ENCODE results near the genes NID2, PTGDR and GPR137C.

DNA sequence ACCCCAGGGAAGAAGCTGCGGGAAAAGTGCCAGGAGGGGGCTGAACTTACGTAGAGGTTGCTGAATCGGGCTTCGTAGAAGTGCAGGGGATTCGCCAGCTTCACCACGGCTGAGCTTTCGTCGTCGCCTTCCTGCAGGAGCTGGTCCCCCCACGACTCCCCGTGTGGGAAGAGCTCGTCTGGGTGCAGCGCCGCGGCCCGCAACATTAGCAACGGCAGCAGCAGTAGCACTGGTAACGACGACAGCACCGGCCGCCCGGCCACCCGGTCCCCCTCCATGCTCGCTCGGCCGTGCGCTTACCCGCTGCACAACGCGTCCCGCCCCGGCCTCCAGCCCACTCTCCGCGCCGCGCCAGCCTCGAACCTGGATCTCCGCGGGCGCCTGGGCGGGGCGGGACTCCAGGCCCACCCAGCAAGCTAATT lies at the start of gene NID2:
Gene NID2 (minus strand): TSS at position 343 of the 422 bp plus-strand sequence.
- PRO-cap, 4 experiments: peak in 4 of 4 experiments; most common minus-strand start position 340 of the sequence (in 4)
- RAMPAGE, long total RNA, 2 experiments: start-site peak on the minus strand in 1 of 2 experiments, centred at position 284 of the sequence, 32 reads per replicate

DNA sequence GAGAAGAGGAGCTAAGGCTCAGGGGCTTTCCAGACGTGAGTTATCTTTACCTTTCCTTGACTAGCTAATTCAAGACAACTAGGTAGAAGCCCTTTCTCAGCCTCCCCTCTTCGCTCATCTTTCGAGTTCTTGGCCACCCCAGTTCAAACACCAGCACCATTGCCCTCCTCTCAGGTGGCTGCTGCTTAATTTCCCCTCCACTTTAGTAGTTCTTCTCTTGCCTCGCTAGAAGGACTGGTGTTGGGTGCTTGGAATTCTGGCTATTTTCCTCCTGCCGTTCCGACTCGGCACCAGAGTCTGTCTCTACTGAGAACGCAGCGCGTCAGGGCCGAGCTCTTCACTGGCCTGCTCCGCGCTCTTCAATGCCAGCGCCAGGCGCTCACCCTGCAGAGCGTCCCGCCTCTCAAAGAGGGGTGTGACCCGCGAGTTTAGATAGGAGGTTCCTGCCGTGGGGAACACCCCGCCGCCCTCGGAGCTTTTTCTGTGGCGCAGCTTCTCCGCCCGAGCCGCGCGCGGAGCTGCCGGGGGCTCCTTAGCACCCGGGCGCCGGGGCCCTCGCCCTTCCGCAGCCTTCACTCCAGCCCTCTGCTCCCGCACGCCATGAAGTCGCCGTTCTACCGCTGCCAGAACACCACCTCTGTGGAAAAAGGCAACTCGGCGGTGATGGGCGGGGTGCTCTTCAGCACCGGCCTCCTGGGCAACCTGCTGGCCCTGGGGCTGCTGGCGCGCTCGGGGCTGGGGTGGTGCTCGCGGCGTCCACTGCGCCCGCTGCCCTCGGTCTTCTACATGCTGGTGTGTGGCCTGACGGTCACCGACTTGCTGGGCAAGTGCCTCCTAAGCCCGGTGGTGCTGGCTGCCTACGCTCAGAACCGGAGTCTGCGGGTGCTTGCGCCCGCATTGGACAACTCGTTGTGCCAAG lies at the start of gene PTGDR:
Gene PTGDR (plus strand): TSS at position 484 of the 919 bp plus-strand sequence.
- PRO-cap, 4 experiments: peak in 4 of 4 experiments; most common plus-strand start position 504 of the sequence (in 3); most common minus-strand start position 364 of the sequence (in 4)
- RAMPAGE, long total RNA, 2 experiments: no peak in any of the 2 experiments

- PRO-cap, 4 experiments: no peak in any of the 4 experiments
- RAMPAGE, long total RNA, 2 experiments: no peak in any of the 2 experiments
Measured at GRCh38 chr14:52268134-52269103, 921 bp downstream of the PTGDR start.

- PRO-cap, 4 experiments: peak in 4 of 4 experiments; most common plus-strand start chr14:52552897 (in 3); most common minus-strand start chr14:52553569 (in 1)
- RAMPAGE, long total RNA, 2 experiments: no peak in any of the 2 experiments
Measured at GRCh38 chr14:52552605-52553809, at the start of gene GPR137C. TSS of gene GPR137C (plus strand) at chr14:52552836.

GRCh38 chr14:52553810-52554160 lies 1.1 kb downstream of the GPR137C start:
- PRO-cap, 4 experiments: peak in 4 of 4 experiments; most common minus-strand start chr14:52553961 (in 4)
- RAMPAGE, long total RNA, 2 experiments: no peak in any of the 2 experiments

DNA sequence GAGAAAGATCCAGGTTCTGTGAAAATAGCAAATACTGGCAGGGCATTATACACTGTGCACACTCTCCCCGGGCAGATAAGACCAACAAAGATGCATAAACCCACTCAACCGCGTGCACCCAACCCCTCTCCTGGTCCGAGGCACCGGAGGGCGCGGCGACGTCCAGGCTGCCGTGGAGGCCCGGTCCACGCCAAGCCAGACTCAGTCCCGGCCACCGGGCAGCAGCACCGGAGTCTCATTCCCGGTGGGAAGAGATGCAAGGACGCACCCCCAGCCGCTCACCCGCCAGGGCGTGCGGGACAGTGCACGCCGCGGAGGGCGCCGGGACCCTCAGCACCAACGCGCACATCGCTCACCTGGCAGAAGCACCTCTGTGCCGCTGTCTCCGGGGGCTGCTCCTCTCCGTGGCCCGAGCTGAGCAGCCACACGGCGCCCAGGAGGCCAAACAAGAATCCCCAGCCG lies 315 bp downstream of the ERO1A start:
- PRO-cap, 4 experiments: peak in 2 of 4 experiments; most common plus-strand start position 238 of the sequence (in 1); most common minus-strand start position 206 of the sequence (in 1)
- RAMPAGE, long total RNA, 2 experiments: no peak in any of the 2 experiments

GRCh38 chr14:52729525-52730072 lies 367 bp upstream of the STYX start:
- PRO-cap, 4 experiments: peak in 4 of 4 experiments; most common minus-strand start chr14:52729962 (in 2)
- RAMPAGE, long total RNA, 2 experiments: no peak in any of the 2 experiments

DNA sequence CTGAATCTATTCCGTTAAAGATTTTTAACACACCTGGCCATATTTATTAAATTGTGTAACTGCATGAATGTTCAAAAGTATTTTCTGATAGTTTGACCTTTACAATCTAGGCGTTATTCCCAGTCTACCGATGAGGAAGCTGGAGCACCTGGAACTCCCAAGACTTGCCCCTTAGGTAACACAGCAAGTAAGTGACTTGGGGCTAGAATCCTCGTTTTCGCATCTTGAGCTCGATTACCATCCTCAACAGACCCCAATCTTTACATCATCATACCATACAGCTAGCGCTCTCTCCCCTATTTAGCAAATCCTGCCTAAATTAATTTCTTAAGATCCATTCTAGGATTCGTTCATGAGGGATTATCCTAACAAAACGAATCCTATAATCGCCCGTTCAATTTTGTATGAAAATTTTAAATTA lies 990 bp downstream of the GNPNAT1 start:
- PRO-cap, 4 experiments: no peak in any of the 4 experiments
- RAMPAGE, long total RNA, 2 experiments: no peak in any of the 2 experiments

GRCh38 chr14:52877674-52878131 lies 73.1 kb downstream of the FERMT2 start:
- PRO-cap, 4 experiments: no peak in any of the 4 experiments
- RAMPAGE, long total RNA, 2 experiments: no peak in any of the 2 experiments

DNA sequence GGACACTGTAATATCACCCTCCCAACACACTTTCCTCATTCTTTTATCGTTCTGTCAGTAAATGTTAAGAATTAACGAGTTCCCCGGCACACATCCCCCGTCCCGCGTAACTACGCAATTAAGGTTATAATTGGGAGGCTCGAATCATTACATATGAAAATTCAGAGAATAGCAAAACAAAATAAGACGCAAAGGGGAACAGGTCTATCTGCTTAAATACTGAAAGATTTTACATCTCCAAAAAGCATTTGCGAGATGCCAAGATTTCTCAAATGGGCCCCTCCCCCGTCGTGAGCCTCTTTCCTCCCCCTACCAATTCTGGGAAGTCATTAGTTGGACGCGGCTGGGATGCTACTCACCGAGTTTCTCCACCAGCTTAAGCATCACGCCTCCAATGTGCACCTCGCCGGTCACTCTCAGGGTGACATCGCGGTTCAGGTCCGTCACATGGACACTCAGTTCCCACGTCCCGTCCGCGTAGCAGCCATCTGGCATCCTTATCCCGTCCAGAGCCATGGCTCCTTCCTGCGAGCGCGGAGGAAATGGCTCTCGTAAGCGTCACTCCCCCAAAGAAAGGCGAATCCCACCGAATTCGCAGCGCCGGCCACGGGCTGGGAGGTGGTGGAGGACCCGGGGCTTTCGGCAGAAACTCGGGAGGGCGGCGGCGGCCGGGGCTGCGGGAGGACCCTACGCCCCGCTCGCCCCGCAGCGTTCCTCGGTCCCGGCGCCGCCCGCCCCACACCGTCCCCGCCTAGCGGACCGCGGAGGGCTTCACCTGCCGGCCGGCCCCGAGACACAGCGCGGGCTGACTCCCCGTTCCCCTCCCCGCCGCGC lies 580 bp downstream of the FERMT2 start:
- PRO-cap, 4 experiments: peak in 4 of 4 experiments; most common plus-strand start position 329 of the sequence (in 3); most common minus-strand start position 418 of the sequence (in 3)
- RAMPAGE, long total RNA, 2 experiments: no peak in any of the 2 experiments

- PRO-cap, 4 experiments: peak in 3 of 4 experiments; most common plus-strand start chr14:53042707 (in 1); most common minus-strand start chr14:53042633 (in 3)
- RAMPAGE, long total RNA, 2 experiments: no peak in any of the 2 experiments
Measured at GRCh38 chr14:53042340-53043098, 91.7 kb upstream of the FERMT2 start.

GRCh38 chr14:53850655-53851119 lies 105.9 kb downstream of the BMP4 start:
- PRO-cap, 4 experiments: no peak in any of the 4 experiments
- RAMPAGE, long total RNA, 2 experiments: start-site peak on the minus strand in 1 of 2 experiments, at chr14:53850767-53850887 at its widest, 26 reads per replicate

DNA sequence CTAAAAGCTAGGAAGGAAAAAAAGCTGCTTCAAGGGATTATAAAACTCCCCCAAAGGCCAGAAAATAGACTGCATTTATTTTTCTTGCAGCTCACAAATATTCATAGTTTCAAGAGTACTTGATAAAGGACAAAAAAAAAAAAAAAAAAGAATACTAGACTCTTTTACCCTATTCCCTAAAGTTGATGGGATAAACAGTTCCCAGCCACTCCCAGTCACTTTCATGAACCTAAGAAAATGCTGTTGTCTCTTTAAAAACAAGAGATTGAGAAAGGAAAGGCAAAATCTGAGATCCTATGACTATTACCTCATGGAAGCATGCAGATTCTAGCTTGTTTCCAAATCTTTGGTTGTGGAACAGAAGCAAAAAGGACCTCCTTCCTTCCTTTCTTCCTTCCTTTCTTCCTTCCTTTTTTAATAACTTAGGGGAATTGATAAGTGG lies 128.8 kb upstream of the BMP4 start:
- PRO-cap, 4 experiments: no peak in any of the 4 experiments
- RAMPAGE, long total RNA, 2 experiments: no peak in any of the 2 experiments

DNA sequence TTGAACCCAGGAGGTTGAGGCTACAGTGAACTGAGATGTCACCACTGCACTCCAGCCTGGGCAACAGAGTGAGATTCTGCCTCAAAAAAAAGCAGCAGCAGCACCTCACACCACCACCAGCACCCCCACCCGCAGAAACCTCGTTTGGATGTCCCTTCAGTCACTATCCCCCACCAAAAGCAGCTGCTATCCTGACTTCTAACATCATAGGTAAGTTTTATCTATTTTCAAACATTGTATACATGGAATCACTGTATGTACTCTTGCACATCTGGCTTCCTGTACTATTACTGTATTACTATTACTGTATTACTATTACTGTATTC lies 85.4 kb upstream of the CDKN3 start:
- PRO-cap, 4 experiments: peak in 2 of 4 experiments; most common minus-strand start position 136 of the sequence (in 2)
- RAMPAGE, long total RNA, 2 experiments: no peak in any of the 2 experiments

DNA sequence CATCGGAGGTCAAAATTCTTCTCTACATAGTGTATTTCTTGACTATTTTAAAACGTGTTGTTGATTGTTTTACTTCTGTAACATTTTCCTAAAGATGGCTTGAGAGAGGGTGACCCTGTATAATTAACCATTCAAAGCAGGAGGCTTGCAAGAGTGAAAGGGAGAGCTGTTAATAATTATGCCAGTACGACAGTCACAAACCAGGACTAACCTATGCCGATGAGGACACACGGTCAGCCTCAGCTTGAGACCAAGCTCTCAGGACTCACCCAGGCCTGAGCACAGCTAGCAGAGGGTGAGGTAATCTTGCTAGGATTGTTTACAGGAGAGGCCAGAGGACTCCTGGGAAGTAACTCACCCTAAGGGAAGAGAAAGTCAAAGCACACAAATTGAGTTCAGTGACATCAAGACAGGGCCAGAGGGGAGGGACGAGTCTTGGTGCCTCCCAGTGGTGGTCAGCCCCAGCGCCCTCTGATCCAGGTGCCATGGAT lies 29.8 kb upstream of the CDKN3 start:
- PRO-cap, 4 experiments: peak in 3 of 4 experiments; most common plus-strand start position 415 of the sequence (in 3); most common minus-strand start position 277 of the sequence (in 1)
- RAMPAGE, long total RNA, 2 experiments: start-site peak on the plus strand in 1 of 2 experiments, centred at position 416 of the sequence, 34 reads per replicate

DNA sequence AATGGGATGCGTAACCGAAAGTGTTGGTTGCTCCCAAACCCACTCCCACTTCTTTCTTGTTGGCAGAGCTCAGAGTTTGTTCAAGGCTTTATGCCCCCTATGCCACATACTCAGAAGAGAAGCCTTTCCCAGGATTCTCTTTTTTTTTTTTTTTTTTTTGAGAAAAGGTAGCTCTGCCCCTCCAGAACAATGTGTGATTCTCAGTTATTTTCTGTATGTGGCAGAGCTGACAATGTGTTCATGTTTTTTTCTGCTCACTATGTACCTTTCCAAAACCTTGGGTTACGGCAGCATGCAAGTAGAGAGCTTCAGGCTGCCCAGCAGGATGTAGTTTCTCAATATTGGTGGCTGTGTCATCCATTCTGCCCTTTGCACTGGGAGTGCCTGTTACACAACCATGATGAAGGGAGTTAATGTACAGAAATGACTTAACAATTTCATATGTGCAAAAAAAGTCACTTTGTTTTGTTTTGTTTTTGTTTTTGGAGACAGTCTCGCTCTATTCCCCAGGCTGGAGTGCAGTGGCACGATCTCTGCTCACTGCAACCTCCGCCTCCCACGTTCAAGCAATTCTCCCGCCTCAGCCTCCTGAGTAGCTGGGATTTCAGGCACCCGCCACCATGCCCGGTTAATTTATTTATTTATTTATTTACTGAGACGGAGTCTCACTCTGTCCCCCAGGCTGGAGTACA lies 6.0 kb upstream of the CNIH1 start:
- PRO-cap, 4 experiments: peak in 1 of 4 experiments; most common minus-strand start position 222 of the sequence (in 1)
- RAMPAGE, long total RNA, 2 experiments: no peak in any of the 2 experiments

DNA sequence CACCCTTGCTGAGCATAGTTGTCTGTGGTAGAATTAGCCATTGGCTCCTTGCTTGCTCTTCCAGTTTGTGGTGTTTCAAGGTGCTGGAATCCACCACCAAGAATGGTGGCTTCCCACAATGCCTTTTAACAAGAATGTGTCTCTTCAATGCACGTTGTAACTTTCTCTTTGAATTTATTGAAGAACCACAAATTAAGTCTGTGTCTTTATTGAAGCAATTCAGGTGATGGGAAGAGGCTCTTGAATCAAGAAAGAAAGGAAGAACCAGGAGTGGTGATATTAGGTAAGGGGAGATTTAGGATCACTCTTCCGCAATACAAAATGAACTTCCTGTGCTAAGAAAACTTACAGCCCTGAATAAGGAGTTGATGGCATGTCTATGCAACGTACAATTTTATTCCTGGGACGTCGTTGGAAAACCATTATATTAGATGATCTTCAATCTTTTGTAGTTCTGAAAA lies 37.3 kb downstream of the SAMD4A start:
- PRO-cap, 4 experiments: no peak in any of the 4 experiments
- RAMPAGE, long total RNA, 2 experiments: no peak in any of the 2 experiments

DNA sequence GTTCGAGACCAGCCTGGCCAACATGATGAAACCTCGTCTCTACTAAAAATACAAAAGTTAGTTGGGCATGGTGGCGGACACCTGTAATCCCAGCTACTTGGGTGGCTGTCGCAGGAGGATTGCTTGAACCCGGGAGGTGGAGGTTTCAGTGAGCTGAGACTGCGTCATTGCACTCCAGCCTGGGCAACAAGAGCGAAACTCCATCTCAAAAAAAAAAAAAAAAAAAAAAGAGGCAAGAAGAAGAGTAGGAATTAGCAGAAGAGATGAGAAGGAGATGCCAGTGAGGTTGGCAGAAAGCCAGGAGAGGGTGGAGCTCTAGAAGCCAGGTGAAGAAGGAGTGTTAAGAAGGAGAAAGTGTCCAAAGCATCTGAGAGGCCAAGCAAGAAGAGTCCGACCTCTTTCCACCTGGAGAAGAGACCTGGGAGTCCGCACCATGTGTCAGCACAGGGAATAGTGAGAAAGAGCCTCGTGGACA lies 70.3 kb downstream of the SAMD4A start:
- PRO-cap, 4 experiments: no peak in any of the 4 experiments
- RAMPAGE, long total RNA, 2 experiments: no peak in any of the 2 experiments

GRCh38 chr14:54660044-54660578 lies 93.2 kb downstream of the SAMD4A start:
- PRO-cap, 4 experiments: no peak in any of the 4 experiments
- RAMPAGE, long total RNA, 2 experiments: no peak in any of the 2 experiments

DNA sequence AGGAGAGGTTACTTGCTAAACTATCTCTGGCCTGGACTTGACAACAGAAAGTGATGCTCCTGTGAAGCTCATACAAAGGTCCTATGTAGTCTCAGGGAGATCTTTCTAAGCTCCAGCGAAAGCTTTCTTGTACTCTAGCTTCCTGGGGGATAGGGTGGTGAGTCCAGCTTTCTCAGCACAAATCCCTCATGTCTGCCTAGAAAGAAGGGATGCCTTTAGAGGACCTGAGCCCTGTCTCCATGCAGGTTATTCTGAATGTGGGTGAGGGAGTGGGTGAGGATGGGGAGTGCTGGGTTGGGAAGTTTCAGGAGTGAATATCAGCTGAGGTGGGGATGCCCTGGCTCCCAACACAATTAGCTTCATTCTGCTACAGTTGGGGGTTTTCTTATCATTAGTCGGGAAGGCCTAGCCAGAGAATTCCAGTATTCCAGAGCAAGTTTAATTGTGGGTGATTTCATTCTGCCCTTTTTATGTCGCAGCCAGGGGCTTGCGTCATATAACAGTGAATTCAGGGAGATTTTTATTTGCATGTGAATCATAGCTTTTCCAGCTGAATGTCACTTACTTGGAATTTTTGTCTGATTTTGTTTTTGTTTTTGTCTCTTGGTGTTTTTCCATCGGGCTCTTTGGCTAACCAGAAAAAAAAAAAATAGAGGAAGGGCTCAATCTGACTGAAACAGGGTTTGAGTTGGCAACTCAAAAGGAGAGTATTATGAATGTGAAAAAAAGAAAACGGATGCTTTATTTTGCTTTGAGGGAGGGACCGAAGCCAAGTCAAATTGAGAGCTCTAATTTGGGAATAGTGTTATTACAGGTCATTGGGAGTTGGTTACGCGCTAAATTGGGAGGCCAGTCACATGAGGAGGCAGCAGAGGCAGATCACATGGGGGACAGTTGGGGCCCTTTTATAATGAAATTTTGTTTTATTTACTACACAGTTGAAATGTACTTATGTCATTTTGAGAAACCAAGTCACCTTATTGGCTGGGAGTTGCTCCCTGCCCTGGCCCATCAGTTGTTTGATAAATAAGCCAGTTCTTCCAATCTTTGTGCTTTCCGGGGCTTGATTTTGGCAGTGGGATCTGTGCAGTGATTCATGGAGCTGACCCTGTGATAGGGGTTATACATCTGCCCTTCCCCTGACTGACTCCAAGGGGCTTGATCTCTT lies 119.4 kb downstream of the SAMD4A start:
- PRO-cap, 4 experiments: peak in 1 of 4 experiments; most common minus-strand start position 444 of the sequence (in 1)
- RAMPAGE, long total RNA, 2 experiments: no peak in any of the 2 experiments

Measured in right lobe of liver (tissue), 4 donors.